Calu3 (cell line): Measurements from ENCODE around the gene PLCL2.

DNA sequence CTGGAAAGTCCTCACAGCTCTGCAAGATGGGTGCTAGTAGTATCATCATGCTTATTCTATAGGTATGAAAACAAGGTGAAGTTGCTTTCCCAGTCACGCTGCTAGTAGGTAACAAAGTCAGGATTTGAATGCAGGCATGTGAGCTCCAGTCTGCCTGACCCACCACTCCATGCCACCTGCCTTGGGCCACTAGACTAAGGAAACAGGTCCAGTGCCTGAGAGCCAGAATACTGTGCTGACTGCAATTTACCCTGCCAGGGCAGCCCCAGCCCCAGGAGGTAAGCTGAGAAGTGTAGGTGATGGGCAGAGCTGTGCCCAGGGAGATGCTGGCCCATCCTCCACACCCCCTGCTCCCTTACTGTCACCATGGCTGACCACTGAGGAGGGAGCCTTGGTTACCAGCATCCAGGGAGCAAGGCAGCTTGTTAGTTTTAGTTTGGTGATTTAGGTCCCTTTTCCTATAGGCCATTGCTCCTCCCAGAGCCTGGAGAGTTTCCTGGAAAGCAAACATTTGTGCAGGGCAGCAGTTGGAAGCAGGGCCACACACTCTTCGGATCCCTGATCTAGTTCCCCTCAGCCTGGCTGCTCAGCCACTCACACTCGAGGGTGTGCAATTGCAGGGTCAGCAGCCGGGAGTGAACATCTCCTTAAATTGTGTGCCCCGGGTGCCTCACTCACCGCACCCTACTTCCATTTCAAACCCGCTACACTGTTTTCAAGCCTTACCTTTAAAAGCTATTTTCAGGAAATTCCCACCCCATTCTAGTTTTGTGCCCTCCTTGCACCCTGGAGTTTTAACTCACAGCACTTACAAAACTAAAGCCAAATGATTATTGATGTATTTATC, 2.0 kb downstream of the GALNT15 start:
- PRO-cap, result no peak

GRCh38 chr3:16262170-16262770, 2.5 kb downstream of the DPH3 start:
- PRO-cap, result no peak

- PRO-cap, result no peak
Measured at GRCh38 chr3:16372646-16372909, 107.6 kb downstream of the OXNAD1 start.

DNA sequence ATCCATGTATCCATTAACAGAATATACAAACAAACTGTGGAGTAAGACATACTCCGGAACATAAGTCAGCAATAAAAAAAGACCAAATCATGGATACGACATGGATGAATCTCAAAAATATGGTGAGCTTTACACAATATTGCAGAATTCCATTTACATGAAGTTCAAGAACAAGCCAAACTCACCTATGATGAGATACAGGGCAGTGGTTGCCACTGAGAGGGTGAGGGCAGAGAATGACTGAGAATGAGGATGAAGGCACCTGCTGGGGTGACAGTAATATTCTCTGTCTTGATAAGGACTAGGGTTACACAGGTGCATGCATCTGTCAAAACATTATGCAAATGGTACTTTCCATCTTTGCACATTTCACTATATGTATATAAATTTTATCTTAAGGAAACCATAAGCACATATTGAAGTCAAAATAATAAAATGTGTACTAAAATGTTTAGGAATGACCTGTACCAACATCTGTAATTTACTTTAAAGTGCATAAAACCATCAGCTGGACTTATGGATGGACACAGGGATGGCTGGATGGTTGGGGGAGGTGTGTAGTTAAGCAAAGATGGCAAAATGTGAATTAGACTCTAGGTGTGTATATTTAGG, 2.5 kb downstream of the RFTN1 start:
- PRO-cap, result no peak

DNA sequence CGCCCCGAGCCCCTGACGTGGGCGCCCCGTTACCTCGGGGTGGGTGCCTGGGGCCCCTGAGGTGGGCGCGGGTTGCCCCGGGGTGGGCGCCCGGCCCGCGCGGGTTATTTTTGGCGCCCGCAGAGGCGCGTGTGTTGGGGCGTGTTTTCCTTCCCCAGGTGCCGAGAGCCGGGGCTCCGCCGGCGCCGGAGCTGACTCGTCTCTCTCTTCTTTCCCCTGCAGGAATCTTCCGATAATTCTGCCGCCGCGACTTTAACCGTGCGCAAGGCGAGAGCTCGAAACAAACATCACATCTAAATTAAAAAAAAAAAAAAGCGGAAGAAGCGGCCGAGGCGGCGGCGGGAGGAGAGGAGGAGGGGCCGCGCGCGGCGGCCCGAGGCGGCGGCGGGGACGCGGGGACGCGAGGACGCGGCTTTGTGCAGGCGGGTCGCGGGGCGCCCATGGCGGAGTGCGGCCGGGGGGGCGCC, at the start of gene PLCL2:
Gene PLCL2, plus strand, starts transcription at position 356 of the 467 bp plus-strand sequence.
- PRO-cap, result bidirectional peak, plus-strand start at position 354 of the sequence, minus-strand start at position 254 of the sequence

DNA sequence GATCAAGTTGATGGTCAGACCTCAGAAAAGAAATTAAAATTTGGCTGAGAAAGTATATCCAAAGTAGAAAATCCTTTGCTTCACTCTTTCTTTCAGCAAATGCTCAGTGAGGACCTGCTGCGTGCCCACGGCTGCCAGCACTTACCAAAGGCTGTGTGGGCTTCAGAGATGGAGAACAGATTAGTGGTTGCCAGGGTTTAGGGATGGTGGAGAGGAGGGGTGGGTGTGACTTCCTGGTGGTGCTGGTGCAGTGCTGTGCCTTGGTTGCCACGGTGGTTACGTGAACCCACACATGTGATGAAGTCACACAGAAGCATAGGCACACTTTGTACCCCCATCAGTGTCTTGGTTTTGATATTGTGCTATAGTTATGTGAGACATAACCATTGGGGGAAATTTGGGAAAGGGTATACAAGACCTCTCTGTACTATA, 204.2 kb downstream of the PLCL2 start:
- PRO-cap, result no peak

DNA sequence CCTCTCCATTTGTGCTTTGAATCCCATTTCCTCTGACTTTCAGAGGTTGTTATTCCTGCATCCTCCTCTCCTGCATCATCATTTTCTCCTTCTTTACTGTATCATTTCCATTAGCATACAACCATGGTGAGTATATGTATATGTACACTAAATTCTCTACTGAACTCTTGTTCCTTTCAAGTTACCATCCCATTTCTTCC, 354.4 kb downstream of the PLCL2 start:
- PRO-cap, result no peak

- PRO-cap, result no peak
Measured at GRCh38 chr3:17493192-17494049, 249.0 kb downstream of the TBC1D5 start.

- PRO-cap, result no peak
Measured at GRCh38 chr3:17712185-17713186, 29.9 kb downstream of the TBC1D5 start.

DNA sequence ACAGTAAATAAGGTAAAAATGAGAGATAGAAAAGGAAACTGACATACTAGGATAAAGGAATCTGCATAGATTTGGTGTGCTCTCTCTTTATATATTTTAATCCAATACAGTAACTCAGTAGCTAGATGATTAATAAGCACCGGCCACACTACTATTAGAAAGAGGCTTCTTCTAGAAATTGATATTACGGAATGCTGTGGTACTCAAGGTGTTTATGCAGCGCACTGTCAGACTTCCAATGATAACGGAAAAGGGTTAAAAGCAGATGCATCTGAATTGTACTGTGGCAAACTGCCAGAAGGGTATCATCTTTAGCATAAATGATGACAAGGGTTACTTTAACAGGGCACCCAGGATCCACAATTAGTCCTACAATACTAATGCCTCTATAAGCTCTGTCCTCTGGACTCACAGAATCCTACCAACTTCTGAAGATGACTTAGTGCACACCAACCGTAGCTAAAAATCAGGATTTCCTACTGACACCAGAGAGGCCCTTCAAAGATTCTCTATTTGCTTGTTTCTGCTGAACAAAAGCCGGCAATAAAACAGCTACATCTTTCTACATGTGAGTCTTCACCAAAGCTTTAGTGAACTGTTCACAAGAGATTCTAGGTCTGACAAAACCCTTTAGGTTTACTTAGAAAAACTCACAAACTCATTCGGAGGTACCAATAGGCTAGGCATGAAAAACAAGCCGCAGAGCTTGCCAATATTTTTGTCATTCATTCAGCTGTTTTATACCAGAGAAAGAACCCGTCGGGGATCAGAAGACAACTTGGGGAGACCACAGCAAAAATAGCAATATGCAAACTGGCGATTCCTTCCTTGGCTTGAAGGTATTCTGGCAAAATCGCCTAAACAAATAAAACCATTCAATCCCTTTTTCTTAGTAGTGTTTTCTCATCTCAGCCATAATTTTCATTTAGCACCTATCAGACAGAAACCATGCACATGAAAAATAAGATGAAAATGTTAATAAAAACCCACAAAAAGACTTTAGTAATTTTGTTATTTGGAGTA, 7.0 kb downstream of the SATB1 start:
- PRO-cap, result no peak

DNA sequence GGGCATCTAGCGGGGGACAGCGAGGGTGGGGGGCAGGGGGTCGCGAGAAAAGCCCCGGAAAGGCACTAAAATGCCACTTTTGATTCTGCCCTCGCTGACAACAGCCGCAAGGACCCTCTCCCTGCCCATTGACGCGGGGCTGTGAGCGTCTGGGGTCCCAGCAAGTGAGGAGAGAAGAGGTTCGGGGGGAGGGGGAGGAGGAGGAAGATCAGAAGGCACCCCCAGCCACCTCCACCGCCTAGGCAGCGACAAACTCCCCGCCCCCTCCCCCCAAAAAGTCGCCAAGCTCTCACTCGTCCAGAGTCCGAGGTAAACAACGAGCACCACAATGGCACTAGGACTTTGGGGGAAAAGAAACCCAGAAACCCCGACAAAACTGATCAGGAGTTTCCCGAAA, 744 bp downstream of the SATB1 start:
- PRO-cap, result unidirectional peak, plus-strand start at position 76 of the sequence; bidirectional peak, plus-strand start at position 300 of the sequence, minus-strand start at position 280 of the sequence

DNA sequence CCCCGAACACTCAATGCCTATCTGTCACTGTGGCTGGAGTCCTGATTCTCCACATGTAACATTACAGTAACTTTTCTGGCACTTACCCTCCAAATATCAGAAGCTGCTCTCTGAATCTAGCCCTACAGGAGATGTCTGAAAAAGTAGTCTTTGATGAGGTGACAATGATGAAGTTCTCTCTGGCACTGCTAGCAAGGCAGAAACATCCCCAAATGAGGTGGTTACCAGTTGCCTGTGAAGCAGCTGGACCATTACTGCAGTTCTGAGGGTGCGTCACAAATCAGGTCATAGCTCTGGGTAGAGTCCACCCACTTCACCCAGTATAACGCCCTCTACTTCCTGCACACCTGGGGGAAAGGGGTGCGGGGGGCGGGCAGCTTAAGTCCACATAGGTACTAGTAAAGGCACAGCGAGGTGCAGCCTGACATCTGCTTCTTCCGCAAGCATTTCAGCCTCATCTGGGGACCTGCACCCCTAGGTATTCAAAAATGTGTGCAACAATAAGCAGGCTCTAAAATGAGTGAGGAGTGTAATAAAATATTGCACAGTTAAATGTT, 13.4 kb upstream of the SATB1 start:
- PRO-cap, result no peak

GRCh38 chr3:19102693-19103519, 45.4 kb upstream of the KCNH8 start:
- PRO-cap, result unidirectional peak, minus-strand start at chr3:19103170; unidirectional peak, minus-strand start at chr3:19103355

DNA sequence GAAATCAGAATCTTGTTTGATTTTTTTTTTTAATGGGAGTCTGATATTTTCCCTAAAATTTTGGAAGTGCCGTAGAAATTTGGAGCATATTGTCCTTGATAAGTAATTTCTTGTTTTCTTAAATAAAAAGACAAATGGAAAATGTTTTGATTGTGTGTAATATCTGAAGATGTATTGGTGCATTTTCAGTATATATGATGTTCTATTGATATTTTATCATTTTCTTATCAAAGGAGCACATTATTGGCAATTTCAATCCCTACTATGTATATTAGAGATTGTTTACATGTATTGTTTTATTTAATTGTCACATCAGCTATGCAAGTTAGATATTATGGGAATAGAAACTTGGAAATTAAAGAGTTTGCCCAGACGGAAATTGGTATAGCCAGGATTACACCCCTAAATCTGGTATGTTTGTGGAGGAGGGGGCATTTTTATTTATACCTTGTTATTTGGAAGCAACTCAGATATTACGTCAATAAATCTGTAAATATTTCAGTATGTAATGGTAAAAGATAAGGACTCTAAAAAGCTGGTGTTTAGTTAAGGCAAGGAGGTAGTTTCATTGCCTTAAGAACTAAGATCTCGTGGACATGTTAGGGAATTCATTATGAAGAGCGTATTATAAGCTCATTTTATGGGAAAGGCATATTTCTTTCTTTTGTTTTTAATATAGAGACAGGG, 2.0 kb downstream of the RAB5A start:
- PRO-cap, result no peak

DNA sequence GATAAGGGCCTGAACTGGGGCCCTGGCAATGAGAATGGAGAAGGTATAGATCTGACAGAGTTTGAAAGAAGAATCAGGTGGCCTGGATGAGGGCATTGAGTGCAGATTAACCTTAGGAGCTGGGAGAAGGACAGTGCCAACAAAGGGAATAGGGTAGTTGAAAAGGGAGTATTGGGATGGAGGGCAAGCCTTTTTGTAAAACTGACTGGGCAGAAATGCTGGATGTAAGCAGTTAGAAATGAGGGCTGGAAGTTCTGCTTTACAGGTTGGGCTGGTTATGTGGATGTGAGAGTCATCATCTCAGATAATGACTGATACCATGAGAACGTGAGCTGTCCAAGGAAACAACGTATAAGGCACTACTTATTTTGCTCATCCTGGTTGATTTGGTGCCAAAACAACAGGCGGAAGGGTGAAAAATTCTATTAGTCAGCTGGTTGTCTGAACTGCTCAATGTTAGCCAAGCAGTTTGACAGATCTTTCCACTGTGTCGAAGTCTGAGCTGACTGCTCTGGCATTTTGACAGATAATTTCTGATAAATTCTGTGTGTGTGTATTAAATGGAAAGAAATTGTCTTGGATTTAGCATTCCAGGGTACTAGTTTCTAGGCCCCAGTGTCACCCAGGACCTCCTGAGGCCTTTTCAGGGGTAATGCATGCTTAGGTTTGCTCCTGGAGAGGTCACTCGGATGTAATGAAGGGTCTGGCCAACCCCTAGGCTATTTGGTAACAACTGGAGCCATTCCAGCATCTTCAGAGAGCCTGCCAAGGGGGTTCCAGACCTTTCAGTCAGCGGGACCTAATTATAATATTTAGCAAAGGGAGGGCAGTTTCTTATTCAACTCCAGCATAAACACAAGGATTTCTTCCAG, 17.1 kb downstream of the KAT2B start:
- PRO-cap, result no peak

GRCh38 chr3:20119427-20120016, 66.5 kb downstream of the SGO1 start:
- PRO-cap, result no peak

DNA sequence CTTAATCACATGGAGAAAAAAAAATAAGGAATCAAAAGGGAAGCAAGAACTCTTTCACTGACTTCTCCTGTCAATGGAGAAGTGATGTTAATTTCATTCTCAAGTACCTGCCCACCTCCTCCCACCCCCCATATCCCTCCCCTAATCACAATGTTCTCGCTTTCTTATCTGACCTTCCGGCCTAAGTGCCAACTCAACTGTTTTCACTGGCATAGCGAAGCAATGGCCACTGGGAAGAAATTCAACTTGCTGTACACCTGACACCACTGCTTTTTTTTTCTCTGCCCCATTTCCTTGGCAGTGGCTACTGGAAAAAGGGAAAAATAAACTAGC, 3.8 kb downstream of the SGO1 start:
- PRO-cap, result no peak

DNA sequence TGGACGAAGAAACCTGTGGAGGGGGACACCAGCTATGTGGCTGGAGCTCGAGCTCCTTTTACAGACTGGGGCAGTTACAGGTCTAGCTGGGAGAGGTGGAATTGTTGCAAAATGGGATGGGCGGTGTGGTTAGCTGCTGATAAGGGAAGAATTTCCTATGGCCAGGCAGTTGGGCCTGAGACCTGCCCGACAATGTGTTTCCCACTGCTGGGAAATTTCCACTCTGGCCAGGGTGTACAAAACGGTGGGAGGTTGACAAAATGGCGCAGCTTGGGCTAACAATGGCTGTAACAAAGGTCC, 137.3 kb upstream of the SGO1 start:
- PRO-cap, result no peak

- PRO-cap, result no peak
Measured at GRCh38 chr3:21672551-21672828, 78.5 kb downstream of the ZNF385D start.

- PRO-cap, result no peak
Measured at GRCh38 chr3:23750812-23751898, 54.6 kb upstream of the UBE2E1 start.